Neural cell (in vitro differentiated cells): ENCODE measurements around the genes NWD2 and RELL1.

DNA sequence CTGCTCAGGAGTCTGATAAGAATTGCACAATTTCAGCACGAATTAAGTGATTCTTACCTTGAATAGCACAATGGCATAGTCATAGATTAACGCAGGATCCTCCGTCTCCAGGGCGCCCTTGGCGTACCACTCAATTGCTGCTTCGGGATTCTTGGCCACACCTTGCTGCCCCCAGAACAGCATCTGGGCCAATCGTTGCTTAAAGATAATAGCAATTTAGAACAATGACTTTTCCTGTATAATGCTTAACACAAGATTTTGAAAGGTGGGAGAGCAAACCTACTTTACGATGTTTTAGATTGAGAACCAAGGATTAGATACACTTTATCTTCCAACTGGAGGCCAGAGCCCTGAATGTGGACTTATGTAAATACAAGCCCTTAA lies 74.6 kb downstream of the SEL1L3 start:
- RAMPAGE, long total RNA = no peak

GRCh38 chr4:25843600-25844263 lies 19.1 kb downstream of the SEL1L3 start:
- RAMPAGE, long total RNA = no peak

- RAMPAGE, long total RNA = no peak
Observed at GRCh38 chr4:25863406-25864603, 1.0 kb upstream of the SEL1L3 start.

- RAMPAGE, long total RNA = no peak
Observed at GRCh38 chr4:25865185-25866000, 2.6 kb upstream of the SEL1L3 start.

- RAMPAGE, long total RNA = no peak
Observed at GRCh38 chr4:26141596-26142625, 178.9 kb upstream of the RBPJ start.

GRCh38 chr4:26172011-26172461 lies 148.8 kb upstream of the RBPJ start:
- RAMPAGE, long total RNA = no peak

DNA sequence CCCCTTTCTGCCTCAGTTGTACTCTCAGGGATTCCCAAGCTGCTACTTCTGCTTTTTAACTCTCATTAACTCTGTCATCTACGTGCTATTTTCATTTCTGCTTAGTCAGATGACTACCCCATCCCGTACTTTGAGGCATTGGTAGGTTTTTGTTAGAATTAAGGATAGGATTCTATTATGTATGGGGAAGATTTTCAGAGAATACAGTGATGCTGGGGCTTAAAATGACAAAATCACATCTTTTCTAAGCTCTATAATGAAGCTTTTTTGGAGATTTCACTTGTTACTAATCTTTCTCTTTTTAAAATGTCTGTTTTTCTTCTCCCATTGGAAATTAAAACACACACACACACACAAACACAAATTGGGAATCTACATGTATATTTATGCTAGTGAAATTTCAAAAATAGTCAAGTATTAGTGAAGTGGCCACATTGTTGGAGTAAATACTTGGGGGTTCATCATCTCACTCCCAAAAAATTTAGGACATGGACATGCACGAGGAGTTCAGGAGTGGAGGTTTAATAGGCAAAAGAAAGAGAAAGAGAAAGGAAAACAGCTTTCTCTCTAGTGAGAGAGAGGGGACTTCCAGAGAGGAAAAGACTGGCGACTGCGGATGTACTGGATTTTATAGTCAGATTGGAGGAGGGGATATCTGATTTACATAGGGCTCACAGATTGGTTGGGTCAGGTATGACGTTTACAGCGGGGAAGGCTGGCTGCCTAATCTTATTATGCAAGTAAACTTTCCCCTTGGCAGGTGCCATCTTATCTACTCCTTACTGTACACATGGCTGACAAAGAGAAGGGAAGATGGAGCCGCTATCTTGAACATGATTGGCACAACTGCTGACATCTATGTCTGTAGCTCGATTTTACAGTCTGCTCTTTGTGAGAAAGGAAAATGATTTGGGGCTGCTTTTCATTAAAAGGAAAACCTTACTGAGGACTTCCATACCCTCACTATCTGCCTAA lies 25.2 kb downstream of the RBPJ start:
- RAMPAGE, long total RNA = no peak

DNA sequence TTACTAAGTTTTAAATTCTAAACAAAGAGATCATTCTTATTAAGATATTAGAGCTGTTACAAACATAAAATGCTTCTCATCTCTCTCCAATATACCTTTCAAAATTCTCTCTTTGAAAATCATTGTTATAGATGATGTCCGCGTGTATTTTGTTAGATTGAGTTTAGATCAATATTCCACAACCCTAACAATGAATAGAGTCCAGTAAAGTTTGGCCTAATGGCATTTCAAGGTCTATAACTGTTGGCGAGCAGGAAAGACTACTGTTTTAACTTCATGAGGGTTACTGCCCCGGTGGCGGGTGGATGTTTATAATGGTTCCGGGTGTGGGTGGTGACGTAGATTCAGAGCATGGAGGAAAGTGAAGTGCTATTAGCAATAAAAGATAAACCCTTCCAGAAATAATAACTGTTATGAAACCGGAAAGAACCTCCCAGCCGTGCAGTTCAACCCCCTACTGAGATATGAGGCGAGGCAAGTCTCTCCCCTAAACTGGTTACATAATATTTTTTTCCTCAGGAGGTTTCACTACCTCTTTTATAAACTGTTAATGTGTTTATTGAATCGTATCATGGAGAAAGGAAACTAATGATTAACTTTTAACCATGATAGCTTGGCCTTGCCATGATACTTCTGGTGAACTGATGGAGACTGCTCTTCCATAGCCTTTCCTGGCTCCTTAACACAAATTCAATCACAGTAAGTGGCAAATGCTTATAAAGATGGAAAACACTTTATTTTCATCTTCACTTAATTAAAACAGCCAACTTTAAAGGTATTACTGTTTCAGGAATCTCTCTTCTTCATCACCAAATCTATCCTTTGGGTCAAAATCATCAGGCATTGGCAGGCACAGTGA lies 33.9 kb upstream of the STIM2 start:
- RAMPAGE, long total RNA = no peak

- RAMPAGE, long total RNA = no peak
Observed at GRCh38 chr4:26884370-26885053, 23.9 kb downstream of the STIM2 start.

DNA sequence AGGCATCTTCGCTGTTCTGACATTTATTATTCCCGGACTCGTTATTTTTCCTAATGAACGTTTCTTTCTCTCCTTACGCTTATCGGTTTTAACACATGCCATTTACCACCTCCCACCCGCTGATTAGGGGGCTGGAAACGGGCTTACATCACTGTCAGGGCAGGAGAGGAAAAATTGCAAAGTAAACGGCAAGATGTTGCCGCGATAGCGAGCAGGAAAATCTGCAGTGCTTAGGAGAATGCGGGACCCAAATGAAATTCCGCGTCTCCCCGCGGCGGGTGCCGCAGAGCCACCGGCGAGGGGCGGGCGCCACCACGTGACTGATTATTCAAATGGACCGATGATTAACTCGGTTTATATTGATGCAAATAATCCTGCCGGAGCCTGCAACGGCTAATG lies 224.0 kb downstream of the STIM2 start:
- RAMPAGE, long total RNA = no peak

DNA sequence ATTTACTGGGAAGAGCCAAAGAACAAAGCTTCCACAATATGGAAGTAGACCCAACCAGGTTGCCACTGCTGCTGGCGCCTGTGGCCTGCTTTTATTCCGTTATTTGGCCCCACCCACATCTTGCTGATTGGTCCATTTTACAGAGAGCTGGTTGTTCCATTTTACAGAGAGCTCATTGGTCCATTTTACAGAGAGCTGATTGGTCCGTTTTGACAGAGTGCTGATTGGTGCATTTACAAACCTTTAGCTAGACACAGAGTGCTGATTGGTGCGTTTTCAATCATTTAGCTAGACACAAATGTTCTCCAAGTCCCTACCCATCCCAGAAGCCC lies 808.4 kb upstream of the PCDH7 start:
- RAMPAGE, long total RNA = no peak

- RAMPAGE, long total RNA = no peak
Observed at GRCh38 chr4:31248794-31248993, 528.5 kb downstream of the PCDH7 start.

GRCh38 chr4:31996583-31997083 lies 1276.5 kb downstream of the PCDH7 start:
- RAMPAGE, long total RNA = no peak

- RAMPAGE, long total RNA = no peak
Observed at GRCh38 chr4:36063535-36063790, 180.9 kb downstream of the ARAP2 start.

DNA sequence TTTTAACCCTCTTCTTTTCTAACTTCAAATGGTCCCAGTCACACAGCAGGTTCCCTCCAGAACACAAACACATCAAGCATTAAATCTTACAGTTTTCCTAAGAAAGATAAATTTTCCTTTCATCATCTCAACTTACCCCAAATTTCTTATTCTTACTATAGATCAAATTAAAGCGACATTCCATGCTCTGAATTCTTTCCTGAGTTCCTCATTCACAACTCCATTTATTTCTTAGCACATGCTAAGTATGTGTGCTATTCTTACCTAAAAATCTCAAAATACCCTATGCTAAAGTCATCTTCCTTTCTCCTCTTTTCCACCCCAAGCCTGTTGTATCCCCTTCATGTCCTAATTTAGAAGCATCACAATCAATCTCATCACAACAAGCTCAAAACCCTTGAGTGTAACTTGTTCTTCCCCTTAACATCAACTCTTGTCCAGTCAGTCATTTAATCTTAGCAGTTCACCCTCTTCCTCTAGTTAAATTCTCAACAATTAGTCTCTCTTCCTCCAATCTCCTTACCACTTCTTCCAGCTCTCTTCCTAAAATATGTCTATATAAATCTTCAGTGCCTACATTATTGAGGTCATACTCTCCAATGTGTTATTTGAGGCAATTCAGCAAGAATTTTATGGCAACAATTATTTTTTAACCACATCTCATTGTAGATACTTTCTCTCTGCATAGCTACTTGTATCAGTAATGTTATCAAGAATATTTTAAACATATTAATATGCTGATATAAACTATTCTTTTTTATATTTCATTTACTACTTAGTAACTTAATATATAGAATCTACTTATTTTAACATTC lies 95.2 kb downstream of the ARAP2 start:
- RAMPAGE, long total RNA = no peak

DNA sequence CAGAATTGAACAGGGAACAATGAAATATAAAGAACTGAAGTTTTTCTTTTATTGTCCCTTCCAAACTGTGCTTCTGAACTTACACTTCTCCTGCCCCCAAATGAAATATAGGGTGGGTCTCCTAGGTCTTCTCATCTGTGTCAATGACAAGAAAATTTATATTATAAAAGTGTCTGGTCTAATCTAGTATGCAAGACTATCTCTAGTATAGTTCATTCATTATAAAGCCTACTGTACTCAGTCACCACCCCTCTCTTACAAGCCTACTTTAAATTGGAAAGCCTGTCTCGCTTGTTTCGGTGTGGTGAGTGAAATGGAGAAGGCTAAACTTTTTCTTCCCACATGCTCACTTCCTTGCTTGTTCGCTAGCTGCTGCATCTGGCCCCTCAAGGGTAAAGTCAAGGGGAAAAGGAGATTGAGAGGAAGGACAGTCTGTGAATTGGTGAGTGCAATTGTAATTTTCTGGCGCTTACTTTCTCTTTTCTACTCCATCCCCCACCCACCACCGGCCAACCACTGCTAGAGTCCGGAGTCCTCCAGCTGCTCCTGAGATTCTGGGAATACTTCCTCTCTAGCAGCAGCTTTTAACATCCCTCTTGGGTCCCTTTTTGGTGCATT lies 12.0 kb upstream of the ARAP2 start:
- RAMPAGE, long total RNA = no peak

DNA sequence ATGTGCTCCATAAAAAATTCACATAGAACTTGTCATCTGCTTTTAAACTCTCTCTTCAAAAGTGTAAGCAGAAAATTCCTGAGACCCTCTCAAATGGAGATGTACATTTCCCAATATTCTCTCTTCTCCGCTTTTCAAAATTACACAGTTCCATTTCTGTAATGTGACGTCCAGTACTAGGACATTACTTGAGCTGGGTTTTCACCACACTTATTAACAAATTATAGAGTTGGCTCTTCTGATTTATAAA lies 373.2 kb upstream of the NWD2 start:
- RAMPAGE, long total RNA = no peak

GRCh38 chr4:37244305-37245246 lies at the start of gene NWD2:
NWD2 (plus strand) TSS chr4:37244743.
- RAMPAGE, long total RNA = no peak

DNA sequence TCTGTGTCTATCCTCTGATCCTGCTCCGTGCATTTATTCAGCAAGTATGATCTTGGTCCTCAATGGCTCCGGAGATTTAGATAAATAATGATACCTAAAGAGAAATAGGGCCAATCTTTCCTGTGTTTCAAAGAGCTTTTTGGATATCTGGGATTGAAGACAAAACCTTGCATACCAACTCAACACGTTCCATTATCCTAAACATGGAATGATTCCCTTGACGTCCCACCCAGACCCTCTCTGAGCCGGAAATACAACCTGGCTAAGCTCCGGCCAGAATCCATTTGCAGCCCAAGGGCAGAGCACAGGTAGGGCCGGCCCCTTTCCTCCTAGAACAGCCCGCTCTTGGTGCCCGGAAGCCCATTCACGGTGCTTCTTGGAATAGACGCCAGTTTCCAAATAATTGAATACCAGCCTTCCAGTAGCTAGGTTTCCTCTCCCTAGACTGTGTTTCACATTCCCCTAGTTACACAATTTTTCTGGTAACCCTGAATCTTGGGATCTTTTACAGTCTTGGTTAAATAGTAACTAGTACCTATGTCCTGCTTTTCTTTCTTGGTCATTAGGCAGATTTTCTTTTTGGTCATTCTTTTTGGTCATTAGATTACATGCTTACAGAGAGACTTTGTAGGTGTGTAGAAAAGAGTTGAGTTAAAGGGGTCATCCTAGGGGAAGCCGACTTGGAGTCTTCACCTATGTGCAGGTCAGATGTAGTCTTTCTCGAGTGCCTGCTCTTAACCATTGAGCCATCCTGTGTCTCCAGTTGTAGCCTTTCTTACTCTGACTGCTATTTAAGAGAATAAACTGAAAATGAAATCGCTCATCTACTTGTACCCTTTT lies 2.0 kb downstream of the C4orf19 start:
- RAMPAGE, long total RNA = no peak

- RAMPAGE, long total RNA = no peak
Observed at GRCh38 chr4:37686145-37687260, at the start of gene RELL1. RELL1 (minus strand) TSS chr4:37686376.